Spleen (tissue), 7 donors: ENCODE measurements around the genes ABHD8, GTPBP3, CCDC194 and NXNL1.

GRCh38 chr19:17296200-17296519, 7.1 kb downstream of the ABHD8 start:
- PRO-cap, 4 experiments = no peak in any of the 4 experiments
- RAMPAGE, long total RNA, 4 experiments = no peak in any of the 4 experiments

- PRO-cap, 4 experiments = peak in 4 of 4 experiments; most common plus-strand start chr19:17302709 (in 4)
- RAMPAGE, long total RNA, 4 experiments = no peak in any of the 4 experiments
These were observed 877 bp downstream of the ABHD8 start for GRCh38 chr19:17302155-17302940.

DNA sequence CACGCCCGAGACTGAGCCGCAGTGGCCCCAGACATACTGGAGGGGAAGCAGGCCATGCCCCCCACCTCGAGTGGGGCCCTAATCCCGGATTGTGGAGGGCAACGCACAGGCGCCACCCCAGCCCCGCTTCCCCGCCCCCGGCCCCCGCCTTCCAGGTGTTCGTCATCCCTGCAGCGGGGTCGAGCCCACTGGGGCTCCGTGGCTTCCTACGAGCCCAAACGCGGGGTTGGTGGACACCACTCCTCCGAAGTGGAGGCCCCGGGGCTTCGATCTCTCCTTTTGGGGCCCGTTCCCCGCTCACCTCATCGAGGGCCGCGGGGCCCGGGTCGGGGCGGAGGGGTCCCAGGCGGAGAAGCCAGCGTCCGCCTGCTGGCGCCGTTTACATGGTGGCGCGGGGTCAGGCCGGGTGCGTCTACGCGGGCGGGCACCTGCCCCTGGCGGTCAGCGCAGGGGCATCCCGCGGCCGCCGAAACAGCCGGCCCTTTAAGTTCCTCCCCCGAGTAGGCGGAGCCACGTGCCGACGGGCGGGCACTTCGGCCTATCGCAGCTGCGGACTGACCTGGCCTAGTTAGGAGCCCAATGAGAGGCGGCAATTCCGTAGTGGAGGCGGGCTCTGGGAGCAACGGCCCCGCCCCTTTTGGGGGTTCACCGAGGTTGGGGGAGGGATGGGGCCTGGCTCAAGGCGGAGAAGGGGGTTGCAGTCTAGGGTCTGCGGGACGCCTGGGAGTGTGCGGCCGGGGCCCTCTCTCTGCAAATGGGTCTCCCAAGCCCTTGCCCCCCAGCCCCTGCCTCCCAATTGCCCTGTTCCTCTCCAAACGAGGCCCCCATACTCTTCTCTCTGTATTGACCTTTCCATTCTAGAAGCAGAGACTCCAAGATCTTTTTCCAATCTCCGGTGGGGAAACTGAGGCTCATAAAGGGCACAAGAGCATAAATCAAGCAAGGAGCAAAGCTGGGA, at the start of gene ABHD8:
Gene ABHD8, minus strand, starts transcription at position 485 of the 958 bp plus-strand sequence.
- PRO-cap, 4 experiments = peak in 4 of 4 experiments; most common plus-strand start position 651 of the sequence (in 3); most common minus-strand start position 443 of the sequence (in 2)
- RAMPAGE, long total RNA, 4 experiments = start-site peak on the minus strand in 1 of 4 experiments, centred at position 447 of the sequence, 64 reads per replicate

DNA sequence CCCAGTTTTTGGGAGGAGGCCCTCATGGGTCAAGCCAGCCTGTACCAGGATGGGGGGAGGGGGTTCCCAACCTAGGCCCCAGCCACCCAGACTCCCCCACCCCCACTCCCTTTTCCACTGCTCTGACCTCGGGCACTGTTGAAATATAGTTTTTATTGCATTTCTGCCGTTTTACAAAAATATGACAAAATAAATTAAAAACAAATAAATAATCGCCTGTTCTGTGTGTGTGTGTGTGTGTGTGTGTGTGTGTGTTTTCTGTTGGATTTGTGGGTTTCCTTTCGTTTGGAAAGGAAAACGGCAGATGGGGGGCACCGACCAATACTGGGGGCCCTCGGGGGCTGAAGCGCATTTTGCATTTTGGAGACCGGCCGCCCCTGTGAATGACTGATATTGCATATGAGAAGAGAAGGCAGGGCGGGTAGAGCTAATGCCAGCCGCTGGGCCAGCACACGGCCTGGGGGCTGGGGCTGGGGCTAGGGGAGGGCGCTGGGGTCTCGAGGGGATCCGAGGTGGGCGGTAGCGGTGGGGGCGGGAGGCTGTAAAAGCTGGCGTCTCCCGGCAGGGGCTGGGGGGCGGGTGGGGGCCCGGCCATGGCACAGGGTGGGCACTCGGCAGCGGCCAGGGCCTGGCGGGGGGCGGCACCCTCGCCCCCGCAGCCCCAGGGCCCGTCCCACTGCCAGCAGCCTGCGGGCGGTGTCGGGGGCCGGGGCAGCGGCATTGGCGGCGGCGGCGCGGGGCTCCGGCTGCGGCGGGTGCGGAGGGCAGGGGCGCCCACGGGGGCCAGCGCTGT, 11.4 kb downstream of the ANO8 start:
- PRO-cap, 4 experiments = no peak in any of the 4 experiments
- RAMPAGE, long total RNA, 4 experiments = no peak in any of the 4 experiments

DNA sequence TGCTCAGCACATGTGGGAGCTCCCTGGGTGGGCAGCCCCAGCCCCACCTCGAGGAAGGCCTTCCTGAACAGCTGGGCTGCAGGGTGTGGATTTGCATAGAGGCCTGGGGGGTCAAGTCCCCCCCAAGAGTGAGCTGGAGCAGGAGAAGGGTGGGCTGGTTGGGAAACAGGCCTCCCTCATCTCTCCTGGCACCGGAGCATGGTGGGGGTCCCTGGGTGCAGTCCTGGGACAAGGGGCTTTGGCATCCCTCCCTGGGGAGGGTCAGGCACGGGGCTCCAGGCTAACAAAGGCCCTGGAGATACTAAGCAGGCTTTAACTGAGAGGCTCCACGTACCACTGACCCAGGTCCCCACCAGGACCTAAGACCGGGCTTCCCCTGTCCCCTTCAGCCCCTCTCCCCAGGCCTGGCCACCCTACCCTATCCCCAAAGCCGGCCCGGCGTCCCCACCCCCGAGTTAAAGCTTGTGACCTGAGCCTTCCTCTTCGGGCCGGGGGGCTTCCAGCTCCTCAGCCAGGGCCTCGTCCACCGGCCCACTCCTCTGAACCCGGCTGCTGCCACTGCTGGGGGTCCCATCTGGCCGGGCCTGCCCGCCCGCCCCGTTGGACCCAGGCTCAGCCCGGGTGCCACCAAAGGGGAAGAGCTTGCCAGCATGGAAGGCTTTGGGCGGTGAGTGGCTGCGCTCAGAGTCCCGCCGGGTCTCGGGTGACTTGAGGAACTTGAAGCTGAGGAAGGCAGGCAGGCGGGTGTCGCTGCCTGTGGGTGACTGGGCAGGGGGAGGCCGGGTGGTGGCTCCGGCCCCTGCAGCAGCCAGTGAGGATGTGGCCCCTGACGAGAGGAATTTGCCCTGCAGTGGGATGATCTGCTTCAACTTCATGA, 10.2 kb downstream of the ANO8 start:
- PRO-cap, 4 experiments = no peak in any of the 4 experiments
- RAMPAGE, long total RNA, 4 experiments = no peak in any of the 4 experiments

DNA sequence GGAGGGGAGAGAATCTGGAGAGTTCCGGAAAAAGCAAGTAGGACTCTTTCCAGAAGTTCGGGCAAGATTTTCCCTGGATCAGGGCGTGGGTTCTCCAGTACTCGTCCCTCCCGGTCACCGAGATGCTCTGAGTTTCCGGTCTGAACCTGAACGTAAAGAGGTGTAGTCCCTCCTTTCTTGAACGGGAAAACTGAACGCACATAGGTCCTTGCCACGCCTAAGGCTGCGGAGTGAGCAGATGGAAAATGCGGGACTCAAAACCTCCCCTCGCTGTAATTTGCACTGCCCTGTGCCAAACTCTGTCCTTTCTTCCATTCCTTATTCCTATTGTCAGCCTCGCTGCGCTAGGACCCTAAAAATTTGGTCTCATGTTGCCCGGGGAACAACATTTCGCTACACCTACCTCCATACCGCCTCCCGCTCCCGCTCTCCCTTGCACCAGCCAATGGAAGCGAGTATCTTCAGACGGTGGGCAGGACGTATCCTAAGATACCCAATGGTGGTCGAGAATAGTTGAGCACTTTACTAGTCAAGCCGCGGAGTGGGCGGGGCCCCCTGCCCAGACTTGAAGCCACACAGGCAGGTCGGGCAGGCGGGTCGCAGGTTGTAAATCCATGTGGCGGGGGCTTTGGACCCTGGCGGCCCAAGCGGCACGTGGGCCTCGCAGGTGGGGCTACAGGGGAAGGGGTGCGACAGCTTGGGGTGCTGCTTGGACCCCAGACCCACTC, at the start of gene GTPBP3:
Gene GTPBP3, plus strand, starts transcription at position 556 of the 728 bp plus-strand sequence.
- PRO-cap, 4 experiments = peak in 4 of 4 experiments; most common plus-strand start position 582 of the sequence (in 4); most common minus-strand start position 362 of the sequence (in 4)
- RAMPAGE, long total RNA, 4 experiments = start-site peak on the plus strand in 3 of 4 experiments, centred at positions 563 to 569 of the sequence, 24 to 34 reads per replicate

DNA sequence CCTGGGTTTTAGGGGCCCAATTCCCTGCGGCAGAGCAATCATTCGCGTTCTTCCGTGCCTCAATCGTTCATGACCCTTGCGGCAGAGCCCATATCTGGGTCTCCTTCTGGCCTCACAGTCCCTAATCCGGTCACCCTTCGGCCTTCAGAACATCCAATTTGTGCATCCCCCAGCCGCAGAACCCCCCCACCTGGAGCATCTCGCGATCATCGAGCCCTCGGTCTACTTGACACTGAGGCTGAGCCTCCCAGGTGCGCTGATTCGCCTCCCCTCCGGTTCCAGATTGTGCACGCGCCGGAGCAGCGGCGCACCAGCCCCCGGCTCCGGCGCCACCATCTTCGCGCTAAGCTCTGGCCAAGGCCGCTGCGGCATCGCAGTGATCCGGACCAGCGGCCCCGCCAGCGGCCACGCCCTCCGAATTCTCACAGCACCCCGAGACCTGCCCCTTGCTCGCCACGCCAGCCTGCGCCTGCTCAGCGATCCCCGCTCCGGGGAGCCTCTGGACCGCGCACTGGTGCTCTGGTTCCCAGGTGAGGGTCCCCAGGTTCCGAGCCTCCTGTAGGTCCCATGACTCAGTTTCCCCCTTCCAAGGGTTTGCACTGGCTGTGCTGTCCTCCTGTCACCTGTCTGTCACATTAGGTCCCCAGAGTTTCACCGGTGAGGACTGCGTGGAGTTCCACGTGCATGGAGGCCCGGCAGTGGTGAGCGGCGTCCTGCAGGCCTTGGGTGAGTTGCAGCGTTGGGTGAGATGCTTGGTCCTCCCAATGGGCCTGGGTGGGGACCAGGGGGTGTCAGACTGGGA, 574 bp downstream of the GTPBP3 start:
- PRO-cap, 4 experiments = peak in 1 of 4 experiments; most common minus-strand start position 397 of the sequence (in 1)
- RAMPAGE, long total RNA, 4 experiments = no peak in any of the 4 experiments

DNA sequence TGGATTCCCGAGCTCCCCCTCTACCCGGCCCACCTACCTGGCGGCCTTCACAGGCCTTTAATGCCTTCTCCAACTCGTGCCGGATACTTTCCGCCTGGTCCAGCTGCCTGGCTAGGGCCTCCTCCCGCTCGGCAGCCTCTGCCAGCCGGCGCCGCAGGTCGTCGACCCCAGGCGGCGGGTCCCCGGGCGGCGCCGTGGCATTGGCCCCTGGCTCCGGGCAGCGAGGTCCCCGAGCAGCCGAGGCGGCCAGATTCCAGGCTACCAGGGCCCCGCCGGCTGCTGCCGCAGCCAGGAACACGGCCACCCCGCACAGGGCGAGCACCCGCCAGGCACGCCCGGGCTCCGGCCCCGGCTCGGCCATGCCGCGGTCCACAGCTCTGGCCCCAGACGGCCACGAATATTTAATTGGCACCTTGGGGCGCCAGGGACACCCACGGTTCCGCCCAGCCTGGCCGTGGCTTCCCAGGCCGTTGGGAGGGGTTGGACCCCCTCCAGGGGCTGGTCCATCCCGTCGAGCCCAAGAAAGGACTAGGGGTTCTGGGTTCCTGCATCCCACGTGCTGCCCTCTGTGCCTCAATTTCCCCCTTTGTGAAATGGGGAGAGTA, at the start of gene CCDC194:
Gene CCDC194, minus strand, starts transcription at position 399 of the 605 bp plus-strand sequence.
- PRO-cap, 4 experiments = peak in 3 of 4 experiments; most common minus-strand start position 335 of the sequence (in 3)
- RAMPAGE, long total RNA, 4 experiments = no peak in any of the 4 experiments

DNA sequence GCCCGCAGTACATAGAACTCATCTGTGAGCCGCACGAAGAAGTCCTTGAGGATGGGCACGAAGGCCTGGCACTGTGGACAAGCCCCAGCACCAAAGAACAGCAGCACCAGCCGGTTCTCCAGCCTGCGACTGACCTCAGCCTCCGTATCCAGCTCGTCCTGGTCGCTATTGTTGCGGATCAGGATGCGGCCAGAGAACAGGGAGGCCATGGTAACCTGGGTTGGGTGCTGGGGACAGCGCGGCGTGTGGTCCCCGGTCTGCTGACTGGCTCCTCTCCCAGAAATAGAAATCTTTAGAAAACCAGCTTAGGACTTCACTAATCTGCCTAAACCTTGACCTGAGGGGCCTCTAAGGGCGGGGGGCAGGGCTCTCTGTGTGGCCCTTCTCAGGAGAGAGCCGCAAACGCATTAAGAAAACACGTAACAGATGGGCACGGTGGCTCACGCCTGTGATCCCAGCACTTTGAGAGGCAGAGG, at the start of gene NXNL1:
Gene NXNL1, minus strand, starts transcription at position 266 of the 476 bp plus-strand sequence.
- PRO-cap, 4 experiments = no peak in any of the 4 experiments
- RAMPAGE, long total RNA, 4 experiments = no peak in any of the 4 experiments

- PRO-cap, 4 experiments = peak in 3 of 4 experiments; most common plus-strand start chr19:17470061 (in 2); most common minus-strand start chr19:17470175 (in 1)
- RAMPAGE, long total RNA, 4 experiments = no peak in any of the 4 experiments
These were observed 438 bp upstream of the SLC27A1 start for GRCh38 chr19:17469889-17470283.

DNA sequence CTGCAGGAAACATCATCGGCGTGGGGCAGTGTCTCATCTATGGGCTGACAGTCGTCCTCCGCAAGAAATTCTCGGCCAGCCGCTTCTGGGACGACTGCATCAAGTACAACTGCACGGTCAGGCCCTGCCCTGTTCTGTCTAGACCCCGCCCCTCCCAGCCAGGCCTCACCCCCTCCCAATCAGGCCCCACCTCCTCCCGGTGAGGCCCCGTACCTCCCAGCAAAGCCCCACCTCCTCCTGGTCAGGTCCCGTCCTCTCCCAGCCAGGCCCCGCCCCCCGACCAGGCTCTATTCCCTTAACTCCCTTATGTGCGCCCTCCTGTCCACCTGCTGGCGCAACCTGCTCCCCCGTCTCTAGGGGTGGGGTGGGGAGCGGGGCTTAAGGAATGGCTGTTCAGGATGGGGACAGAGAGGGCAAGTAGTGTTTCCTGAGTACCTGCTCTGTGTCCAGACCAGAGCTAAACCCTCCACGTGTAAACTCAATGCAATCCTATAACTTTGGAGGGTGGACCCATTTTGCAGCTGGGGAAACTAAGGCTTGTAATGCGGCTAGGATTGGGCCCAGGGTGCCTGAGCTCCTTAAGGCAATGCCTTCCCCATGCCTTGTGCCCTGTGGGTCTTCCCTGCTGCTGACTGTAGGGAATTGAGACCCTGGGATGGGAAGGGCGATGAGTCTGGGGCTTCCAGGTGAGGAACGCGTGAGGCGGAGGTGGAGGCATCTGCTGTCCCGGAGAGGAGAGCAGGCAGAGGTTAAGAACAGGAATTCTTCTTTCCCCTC, 18.9 kb downstream of the SLC27A1 start:
- PRO-cap, 4 experiments = peak in 4 of 4 experiments; most common plus-strand start position 279 of the sequence (in 1); most common minus-strand start position 105 of the sequence (in 3)
- RAMPAGE, long total RNA, 4 experiments = start-site peak on the minus strand in 1 of 4 experiments, centred at position 130 of the sequence, 8 reads per replicate

DNA sequence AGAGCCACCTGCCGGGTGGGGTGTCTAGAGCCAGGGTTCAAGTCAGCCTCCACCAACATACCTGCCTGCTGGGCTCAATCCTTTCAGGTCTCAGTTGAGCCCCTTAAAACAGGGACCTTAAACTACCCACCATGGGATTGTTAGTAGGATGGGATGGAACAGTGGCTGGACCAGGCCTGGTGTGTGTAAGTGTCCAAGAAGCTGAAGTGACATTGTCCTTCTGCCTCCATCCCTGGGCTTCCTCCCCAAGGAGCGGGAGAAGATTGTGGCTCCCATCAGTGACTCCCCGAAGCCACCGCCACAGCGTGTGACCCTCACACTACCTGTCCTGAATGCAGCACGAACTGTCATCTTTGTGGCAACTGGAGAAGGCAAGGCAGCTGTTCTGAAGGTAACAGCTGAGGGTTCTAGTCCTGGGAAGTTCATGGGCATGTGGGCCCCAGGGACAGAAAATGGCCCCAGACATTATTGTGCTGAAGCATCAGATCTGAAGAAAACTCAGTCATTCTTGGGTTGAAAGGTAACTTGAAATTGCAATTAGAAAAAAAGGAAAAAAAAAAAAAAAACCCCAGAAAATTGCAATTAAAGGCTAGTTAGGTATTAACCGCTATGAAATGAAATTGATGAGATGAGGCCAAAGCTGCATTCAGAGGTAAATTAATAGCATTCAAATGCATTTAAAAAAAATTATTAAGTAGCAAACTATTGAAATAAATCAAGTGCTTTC, 6.2 kb downstream of the PGLS start:
- PRO-cap, 4 experiments = no peak in any of the 4 experiments
- RAMPAGE, long total RNA, 4 experiments = no peak in any of the 4 experiments

DNA sequence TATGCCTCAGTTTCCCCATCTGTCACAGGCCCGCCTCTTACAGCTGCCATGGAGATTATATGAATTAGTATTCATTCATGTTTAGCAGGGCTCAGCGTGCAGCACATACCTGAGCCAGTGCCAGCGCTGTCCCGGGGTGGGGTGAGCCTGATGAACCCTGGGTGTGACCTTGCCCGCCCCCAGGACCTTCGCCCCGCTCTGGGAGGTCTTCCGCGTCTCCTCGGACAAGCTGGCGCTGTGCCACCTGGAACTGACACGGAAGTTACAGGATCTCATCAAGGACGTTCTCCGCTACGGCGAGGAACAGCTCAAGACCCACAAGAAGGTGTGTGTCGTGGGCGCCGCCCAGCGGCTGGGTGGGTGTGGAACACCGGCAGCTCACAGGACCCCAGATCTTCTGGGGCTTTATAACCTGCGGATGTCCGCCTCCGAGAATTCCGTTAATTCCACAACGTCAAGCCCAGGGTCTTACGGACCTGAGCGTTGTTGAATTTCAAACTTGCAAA, 15.3 kb downstream of the FCHO1 start:
- PRO-cap, 4 experiments = no peak in any of the 4 experiments
- RAMPAGE, long total RNA, 4 experiments = no peak in any of the 4 experiments

DNA sequence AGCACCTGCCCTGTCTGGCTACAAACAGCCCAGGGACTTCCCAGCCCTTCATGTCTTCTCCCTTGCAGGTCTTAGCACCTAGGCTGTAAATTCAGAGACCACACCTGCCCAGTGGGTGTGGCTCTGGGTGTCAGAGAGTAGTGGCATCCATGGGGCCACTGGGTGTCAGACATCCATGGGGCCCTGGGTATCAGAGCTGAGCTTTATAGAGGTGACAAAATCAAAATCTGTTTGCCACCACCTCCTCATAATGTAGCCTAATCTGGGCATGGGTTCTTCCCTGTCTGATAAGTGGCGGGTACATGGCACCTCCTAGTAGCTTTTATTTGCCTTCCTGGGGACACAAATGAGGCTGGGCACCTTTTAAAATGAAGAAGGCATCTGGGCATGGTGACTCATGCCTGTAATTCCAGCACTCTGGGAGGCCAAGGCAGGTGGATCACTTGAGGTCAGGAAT, 4.6 kb upstream of the B3GNT3 start:
- PRO-cap, 4 experiments = no peak in any of the 4 experiments
- RAMPAGE, long total RNA, 4 experiments = no peak in any of the 4 experiments

DNA sequence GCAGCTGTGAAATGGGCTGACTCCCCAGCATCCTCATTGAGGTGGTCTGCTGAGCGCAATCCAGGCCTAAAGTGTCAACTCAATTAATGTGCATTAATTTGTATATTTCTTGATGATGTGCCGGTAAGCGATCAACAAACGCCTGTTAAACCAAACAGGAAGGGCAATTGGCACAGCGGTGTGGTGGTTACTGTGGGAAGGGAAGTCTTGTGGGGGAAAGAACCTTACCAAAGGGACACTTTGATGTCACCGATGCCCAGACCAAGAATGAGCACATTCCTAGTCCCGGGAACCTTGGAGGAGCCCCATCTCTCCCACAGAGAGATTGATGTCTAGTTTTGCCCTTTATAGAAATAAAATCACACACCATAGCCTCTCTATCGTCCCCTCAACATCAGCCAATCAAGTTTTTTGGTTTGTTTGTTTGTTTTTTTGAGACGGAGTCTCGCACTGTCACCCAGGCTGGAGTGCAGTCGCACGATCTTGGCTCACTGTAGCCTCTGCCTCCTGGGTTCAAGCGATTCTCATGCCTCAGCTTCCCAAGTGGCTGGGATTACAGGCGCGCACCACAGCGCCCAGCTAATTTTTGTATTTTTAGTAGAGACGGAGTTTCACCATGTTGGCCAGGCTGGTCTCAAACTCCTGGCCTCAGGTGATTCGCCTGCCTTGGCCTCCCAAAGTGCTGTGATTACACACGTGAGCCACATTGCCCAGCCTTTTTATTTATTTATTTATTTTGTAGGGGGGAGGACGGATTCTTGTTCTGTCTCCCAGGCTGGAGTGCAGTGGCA, 1.4 kb downstream of the JAK3 start:
- PRO-cap, 4 experiments = peak in 1 of 4 experiments; most common plus-strand start position 202 of the sequence (in 1)
- RAMPAGE, long total RNA, 4 experiments = no peak in any of the 4 experiments

GRCh38 chr19:17861872-17862494, 2.3 kb downstream of the RPL18A start:
- PRO-cap, 4 experiments = no peak in any of the 4 experiments
- RAMPAGE, long total RNA, 4 experiments = no peak in any of the 4 experiments

DNA sequence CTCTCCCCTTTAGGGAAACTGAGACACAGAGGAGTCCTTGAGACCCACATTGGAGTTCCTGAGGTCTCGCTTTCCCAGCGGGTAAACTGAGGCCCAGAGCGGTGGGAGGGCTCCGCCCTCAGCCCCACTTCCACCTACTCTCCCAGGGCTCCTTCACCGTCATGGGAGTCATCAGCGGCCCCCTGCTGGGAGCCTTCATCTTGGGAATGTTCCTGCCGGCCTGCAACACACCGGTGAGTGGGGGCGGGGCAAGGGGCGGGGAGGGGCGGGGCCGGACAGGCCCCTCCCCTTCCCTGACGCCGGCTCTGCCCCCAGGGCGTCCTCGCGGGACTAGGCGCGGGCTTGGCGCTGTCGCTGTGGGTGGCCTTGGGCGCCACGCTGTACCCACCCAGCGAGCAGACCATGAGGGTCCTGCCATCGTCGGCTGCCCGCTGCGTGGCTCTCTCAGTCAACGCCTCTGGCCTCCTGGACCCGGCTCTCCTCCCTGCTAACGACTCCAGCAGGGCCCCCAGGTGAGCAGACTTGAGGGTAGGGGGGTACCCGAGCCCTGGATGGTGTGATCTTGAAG, 11.9 kb downstream of the SLC5A5 start:
- PRO-cap, 4 experiments = no peak in any of the 4 experiments
- RAMPAGE, long total RNA, 4 experiments = no peak in any of the 4 experiments

DNA sequence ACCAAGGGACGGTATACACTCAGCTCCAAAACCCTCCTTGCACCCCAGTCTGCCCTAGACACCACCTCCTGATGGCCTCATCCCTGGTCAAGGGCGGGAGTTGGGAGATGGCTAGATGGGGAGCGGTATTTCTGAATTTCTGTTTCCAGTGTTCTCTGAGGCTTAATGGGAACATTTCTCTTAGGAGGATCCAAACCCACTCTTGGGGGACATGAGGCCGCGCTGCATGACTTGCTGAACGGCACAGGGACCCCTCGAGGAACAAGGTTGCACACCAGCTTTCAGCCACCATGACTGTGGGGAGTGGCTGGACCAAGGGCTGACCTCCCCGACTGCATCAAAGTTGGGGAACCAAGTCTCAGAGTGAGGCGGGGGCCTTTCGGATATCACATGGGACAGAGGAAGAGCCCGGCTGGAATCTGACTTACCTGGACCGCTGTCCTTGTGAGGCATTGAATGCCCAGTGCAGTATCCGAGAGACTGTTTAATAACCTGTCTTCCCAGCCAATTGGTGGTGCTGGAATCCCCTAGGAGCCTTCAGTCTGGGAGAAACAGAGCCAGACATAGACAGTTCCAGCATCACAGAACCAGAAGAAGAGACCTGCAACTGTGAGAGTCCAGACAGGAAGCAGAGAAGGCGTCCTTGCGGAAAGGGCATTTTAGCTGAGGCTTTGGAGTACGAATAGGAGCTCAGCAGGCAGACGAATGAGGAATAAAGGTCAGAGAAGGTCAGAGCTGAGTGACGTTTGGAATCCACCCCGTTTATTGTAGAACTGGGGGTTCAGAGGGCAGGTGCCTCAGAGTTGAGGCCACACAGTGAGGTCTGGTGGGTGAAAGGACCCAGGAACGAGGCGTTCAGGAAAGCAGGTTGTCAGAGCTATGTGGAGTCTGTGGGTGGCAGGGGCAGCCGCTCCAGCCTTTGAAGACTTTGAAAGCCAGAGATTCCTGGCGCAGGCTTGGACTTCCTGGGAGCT, 5.0 kb downstream of the ARRDC2 start:
- PRO-cap, 4 experiments = no peak in any of the 4 experiments
- RAMPAGE, long total RNA, 4 experiments = no peak in any of the 4 experiments

- PRO-cap, 4 experiments = peak in 1 of 4 experiments; most common minus-strand start chr19:18027356 (in 1)
- RAMPAGE, long total RNA, 4 experiments = no peak in any of the 4 experiments
These were observed 19.2 kb downstream of the ARRDC2 start for GRCh38 chr19:18027114-18027630.

- PRO-cap, 4 experiments = no peak in any of the 4 experiments
- RAMPAGE, long total RNA, 4 experiments = no peak in any of the 4 experiments
These were observed 368 bp downstream of the PIK3R2 start for GRCh38 chr19:18153406-18153656.